ENCODE data around the gene CWC22.

DNA sequence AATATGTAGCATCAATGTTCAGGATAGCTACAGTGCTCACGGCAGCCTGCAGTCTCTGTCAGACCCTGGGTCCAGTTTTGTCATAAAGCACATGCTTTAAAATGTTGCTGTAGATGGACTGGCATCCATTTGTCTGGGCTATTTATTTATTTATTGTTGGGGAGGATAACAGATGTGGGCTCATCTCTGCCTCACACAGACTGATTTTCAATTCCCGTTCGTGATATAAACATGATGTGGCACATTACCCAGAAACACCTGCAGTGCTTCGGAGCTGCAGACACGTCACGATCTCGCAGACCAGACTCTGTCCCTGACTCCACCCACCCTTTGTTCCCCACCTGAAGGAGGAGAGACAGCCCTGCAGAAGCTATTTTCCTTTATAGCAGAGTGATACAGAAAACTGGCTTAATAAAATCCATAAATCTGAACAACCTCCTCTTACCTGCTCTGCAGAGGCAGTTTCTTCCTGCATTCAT is 7.7 kb upstream of the TTC30A start:
- PRO-cap = no peak

DNA sequence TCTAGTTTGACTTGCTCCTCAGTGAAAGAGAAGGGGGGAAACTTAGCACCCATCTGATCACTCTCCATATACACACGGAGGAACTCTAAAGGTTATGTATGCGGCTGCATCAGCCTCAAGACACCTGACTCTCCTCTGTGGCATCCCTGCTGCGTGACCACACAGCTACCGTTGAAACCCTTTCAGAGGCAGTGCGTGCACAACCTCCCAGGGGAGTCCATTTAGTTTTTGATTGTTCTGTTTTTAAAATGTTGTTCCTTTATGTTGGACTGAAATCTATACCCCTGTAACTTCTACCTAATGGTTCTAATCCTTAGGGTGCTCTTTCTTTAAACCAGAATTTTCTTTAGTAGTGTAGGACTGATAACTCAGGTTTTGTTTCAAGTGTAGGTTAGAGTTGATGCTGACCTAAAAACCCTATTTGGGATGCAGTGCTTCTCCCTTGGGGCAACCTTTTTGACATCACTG is 16.4 kb upstream of the TTC30A start:
- PRO-cap = no peak

- PRO-cap = unidirectional peak, plus-strand start at chr2:178191144
Observed at GRCh38 chr2:178190868-178191250, 3.5 kb upstream of the OSBPL6 start.

DNA sequence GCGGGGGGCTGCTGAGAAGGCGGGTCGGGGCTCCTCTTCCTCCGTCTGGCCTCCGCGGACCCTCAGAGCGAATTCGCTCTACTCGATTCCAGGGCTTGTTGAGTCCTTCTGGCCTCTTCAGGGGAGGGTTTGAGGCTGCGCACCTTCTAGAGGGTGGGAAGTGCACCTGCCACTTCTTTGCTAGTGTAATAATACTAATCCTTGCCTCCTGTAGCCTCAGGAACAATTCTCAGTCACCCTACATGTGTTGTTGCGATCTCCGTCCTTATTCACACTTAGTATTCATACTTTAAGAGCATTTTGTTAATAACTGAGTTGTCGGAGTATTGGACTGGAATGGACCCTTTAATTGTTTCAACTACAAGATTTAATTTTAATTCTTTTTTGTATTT is 685 bp downstream of the PLEKHA3 start:
- PRO-cap = unidirectional peak, minus-strand start at position 75 of the sequence

DNA sequence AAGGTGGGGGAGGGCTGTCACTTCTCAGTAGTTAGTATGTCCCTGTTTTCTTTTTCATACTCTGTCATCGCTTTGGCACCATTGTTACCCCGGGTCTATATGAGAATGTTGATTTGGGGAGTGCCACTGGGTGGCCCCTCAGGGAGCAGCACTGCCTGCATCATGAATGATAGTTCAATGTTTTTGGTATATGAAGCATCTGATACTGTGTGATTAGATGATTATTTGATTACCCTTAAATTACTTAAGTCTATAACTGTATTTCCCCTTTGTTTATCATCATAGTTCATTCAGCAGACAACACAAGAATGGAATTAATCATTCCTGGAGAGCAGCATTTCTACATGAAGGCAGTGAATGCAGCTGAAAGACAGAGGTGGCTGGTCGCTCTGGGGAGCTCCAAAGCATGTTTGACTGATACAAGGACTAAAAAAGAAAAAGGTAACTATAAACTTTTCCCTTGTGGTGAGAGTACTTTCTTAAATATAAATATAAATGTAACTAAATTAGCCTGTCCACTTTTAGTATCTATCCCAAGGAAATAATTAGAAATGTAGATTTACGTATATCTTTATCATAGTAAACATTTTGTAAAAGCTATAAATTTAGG is 10.2 kb downstream of the PLEKHA3 start:
- PRO-cap = no peak

GRCh38 chr2:178559782-178560436 is 79.7 kb downstream of the PLEKHA3 start:
- PRO-cap = no peak

- PRO-cap = no peak
Observed at GRCh38 chr2:178563059-178563786, 83.0 kb downstream of the PLEKHA3 start.

DNA sequence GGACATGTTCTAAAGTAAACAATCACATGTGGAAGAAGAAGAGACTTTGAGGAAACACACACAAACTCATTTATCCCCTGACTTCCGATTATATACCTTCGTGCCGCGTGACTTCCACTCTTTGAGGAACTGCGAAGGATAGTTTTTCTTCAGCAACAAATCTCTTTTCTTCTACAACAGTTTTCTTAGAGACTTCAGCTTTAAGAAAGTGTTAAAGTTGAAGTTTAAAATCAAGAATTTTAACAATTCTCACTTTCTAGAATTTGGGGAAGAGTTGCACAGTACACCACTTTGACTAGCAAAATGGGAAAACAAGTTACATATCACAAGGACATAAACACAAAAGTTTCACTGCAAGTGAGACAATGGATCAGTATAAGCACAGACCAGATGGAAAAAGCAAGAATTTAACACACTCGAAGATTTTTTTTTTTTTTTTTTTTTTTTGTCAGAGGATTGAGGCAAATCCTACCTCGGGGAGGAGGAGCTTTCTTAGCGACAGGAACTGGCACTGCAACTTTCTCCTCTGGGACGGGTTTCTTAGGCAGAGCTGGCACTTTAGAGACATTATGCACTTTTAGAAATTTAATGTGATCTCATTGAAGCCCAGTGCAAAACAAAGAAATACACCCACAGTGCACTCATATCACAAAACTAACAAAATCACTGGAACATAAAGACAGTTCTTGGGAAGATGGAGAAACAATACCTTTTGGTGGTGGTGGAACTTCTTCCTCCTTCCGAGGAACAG is 118.5 kb downstream of the TTN start:
- PRO-cap = no peak

- PRO-cap = no peak
Observed at GRCh38 chr2:179558154-179558653, 293.6 kb upstream of the SESTD1 start.

DNA sequence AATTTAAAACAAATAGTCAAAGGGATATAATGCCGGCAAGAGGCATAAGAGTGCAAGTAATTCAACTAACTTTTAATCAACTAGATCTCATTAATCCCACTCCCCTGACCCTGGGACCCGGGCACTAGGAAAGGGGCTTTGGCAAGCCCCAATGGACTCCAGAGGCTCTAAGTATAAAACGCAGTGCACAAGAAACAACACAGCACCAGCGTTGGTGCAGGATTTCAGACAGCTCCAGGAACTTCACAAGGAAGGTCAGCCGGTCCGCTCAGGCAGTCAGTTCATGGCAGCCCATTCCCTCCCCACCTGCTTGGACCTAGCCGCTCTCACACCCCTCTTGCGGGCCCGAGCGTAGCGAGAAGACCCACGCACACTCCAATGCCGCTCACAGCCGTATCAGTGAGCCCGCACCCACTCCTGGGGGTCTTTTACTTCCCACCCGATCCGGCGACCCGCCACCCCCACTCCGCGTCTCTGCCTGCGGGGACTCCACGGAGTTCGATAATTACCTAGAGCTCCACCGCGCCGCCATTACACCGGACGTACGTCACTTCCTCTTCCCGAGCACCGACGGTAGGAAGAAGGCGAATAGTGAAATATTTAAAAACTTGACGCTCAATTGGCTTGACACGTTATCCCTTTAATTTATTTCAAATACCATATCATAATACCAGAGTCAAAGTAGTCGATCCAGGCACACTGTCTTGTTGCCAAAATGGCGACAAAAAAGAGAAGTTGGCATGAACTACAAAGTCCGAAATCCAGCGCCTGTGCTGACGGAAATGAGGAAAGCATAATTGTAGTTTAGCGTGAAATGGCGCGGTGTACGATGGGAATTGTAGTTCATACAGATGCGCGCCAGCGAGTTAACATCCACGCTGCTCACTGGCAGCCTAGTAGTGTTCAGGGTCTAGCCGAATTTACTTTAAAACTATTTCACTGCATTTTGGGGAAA is at the start of gene CWC22:
CWC22 (minus strand) TSS at position 737 of the 955 bp plus-strand sequence.
- PRO-cap = bidirectional peak, plus-strand start at position 839 of the sequence, minus-strand start at position 533 of the sequence

GRCh38 chr2:180937634-180937833 is 42.9 kb upstream of the UBE2E3 start:
- PRO-cap = no peak

- PRO-cap = no peak
Observed at GRCh38 chr2:181014712-181015187, 34.3 kb downstream of the UBE2E3 start.

GRCh38 chr2:181034016-181034431 is 53.6 kb downstream of the UBE2E3 start:
- PRO-cap = no peak

GRCh38 chr2:181308527-181309203 is 148.5 kb upstream of the ITGA4 start:
- PRO-cap = no peak

DNA sequence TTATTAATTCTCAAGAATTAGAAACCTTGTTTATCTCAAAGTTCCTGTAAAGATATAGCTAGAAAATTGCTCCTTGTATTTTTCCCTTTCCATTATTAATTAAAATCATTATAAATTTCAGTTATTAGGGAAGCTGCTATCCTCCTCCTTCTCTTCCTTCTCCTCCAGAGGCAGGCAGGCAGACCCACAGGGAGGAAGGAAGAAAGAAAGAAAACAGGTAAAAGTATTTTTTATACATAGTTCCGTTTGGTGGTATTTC is 19.6 kb upstream of the ITGA4 start:
- PRO-cap = no peak

DNA sequence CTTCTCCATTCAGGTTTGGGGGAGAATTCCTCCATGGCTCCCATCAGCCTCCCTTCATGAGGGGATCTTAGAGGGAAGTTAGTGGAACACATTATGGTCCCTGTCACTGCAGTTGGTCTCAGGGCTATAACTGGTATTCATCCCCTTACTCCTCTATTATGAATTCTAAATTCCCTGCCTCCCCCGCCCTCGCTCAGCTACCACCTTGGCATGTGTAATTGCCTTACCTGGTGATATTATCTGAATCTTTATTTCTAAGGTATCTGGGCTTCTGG is 48.4 kb upstream of the NEUROD1 start:
- PRO-cap = no peak

DNA sequence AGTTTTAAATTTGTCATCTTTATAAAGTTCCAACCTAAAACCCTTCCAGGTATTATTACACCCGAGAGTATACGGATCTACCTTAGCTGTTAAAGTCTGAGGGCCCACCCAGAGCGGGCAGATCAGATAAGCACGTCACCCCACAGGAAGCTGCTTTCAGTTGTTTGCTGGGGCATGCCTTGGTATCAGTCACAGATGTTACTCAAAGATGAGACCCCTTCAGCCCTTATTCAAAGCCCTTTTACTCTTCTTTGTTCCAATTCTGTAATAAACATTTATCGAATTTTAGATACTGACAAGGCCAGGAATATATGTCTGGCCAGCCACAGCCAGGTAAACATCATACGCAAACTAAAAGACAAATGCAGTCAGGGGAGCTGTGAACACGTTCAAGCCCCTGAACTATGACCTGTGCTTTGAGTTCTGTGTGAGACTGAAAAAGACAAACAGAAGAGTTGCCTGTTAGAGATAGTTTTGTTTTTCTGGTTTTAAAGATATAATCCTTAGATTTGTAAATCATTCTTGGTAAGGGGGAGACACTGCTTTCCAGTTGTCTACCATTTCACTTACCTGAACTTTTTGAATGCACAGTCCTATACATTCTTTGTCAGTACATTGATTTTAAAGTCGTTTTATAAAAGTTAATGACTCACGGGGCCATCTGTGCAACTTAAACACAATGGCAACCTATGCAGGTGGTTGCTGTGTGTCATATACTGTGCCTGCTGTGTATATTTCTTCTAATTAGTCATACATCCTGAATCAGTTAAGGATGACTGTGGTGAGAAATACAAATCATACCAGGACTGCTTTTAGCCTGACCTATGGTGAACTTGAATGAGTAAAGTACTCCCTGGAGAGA is 100.6 kb upstream of the ITPRID2 start:
- PRO-cap = no peak

- PRO-cap = no peak
Observed at GRCh38 chr2:181805641-181806188, 85.8 kb upstream of the ITPRID2 start.

- PRO-cap = no peak
Observed at GRCh38 chr2:181954101-181954657, 31.5 kb upstream of the PPP1R1C start.

- PRO-cap = no peak
Observed at GRCh38 chr2:182422801-182423309, 4.0 kb downstream of the PDE1A start.

Measured in trachea (tissue), 1 donor.